Endodermal cell (in vitro differentiated cells): ENCODE data around the genes FOLH1, OR4C6, OR5D3P, OR5W2, OR5M1 and UBE2L6.

DNA sequence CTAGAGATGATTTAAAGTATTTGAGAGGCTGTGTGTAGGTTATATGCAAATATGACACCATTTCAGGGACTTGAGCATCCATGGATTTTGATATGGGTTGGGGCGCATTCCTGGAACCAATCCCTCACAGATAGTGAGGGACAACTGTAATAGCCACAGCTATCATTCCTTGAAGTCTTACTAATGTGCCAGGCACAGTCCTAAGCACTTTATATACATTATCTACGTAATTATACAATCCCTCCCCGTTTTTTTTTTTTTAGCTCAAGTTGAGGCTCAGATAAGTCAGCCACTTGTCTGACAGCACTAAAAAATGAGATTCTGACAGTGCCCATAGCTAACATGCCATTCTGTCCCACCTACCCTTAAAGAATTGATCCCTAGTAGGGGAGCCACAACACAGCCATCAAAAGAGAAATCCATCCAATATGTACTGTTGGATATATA is 44.6 kb upstream of the PTPRJ start:
- PRO-cap, result no peak

DNA sequence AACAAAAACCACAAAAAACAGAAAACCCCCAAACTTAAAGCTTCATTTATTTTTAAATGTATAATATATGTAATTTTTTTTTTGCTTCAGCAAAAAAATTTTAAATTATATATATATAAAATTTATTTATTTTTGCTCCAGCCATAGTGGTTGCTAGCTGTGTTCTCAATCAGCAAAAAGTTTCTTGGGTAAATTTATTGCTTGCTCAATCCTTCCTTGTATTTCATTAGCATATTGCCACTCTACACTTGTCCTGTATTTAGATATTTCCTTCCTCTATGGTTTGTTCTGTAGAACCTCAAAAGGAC is 2.2 kb downstream of the PTPRJ start:
- PRO-cap, result no peak

DNA sequence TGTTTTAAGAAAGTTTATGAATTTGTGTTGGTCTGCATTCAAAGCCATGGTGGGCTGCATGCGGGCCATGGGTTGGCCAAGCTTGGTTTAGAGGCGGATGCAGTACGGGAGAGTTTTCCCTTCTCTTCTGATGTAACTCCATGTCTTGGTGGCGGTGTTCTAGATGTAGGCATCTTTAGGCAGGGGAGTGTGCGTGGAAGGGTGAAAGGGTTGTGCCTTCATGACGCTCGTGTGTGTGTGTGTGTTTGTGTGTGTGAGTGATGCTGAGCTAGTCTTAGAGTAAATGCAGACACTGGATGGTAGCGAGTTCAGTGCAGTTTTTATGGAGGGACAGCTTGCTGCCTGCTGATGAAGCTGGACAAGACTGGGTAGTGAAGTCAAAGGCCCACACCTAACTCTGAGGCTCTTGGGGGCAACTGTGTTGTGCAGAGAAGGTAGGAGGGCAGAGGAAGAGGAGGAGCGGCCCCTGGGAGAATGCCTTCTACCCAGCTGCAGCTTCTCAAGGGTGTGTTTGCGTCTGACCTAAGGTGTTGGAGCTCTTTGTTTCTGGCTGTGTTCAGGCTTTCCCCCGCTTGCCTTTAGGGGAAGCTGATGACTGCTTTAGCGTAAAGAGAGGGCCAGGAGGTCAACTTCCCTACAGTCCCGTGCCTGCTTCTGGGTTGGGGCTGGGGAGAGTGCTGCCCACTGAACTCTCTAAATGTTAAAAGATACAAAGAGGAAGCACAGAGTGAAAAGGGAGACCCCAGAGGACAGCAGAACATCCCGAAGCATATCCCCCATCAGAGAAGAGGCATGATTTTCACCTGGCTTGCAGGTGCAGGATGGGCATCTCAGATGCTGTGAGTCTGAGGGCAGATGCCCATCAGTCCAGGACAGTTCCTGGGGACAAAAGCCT is 99.1 kb downstream of the PTPRJ start:
- PRO-cap, result no peak

GRCh38 chr11:48149958-48150726 is 66.5 kb upstream of the OR4B1 start:
- PRO-cap, result no peak

GRCh38 chr11:49207840-49208881 is at the start of gene FOLH1:
Gene FOLH1, minus strand, starts transcription at chr11:49208602.
- PRO-cap, result unidirectional peak, minus-strand start at chr11:49208464

DNA sequence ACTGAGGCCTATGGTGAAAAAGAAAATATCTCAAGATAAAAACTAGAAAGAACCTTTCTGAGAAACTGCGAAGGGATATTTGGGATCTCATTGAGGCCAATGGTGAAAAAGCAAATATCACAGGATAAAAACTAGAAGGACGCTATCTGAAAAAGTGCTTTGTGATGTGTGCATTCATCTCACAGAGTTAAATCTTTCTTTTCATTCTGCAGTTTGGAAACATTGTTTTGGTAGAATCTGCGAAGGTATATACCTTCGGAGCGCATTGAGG is 163.0 kb upstream of the TRIM48 start:
- PRO-cap, result no peak

DNA sequence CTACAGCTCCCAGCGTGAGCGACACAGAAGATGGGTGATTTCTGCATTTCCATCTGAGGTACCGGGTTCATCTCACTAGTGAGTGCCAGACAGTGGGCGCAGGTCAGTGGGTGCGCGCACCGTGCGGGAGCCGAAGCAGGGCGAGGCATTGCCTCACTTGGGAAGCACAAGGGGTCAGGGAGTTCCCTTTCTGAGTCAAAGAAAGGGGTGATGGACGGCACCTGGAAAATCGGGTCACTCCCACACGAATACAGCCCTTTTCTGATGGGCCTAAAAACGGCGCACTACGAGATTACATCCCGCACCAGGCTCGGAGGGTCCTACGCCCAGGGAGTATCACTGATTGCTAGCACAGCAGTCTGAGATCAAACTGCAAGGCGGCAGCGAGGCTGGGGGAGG is 92.2 kb downstream of the OR4A15 start:
- PRO-cap, result unidirectional peak, plus-strand start at position 193 of the sequence

DNA sequence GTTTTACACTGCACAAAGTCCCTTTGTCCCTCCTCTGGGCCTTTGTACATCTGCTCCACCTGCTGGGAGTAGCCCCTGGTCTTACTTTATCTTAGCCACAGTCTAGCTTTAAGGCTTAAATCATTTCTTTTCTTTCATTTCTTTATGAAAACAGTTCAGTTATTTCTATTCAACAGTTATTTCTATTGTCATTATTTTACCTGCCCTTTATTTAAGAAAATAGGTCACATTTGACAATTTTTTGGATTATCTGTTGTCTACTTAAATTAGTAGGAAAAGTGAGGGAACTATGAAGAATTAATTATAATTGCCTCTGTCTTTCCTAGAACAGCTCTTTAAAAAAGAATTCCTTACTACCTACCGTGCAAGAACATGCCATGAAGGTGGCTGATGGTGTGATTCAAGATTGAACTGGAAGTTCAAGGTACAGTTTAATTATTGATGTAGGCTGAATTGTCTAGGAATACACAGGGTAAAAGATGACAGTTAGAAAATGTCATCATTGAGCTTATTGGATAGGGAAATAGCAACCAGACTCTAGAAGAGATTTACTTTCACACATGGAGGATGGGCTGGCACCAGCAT is at the start of gene OR4C6:
Gene OR4C6, plus strand, starts transcription at position 377 of the 585 bp plus-strand sequence.
- PRO-cap, result no peak

DNA sequence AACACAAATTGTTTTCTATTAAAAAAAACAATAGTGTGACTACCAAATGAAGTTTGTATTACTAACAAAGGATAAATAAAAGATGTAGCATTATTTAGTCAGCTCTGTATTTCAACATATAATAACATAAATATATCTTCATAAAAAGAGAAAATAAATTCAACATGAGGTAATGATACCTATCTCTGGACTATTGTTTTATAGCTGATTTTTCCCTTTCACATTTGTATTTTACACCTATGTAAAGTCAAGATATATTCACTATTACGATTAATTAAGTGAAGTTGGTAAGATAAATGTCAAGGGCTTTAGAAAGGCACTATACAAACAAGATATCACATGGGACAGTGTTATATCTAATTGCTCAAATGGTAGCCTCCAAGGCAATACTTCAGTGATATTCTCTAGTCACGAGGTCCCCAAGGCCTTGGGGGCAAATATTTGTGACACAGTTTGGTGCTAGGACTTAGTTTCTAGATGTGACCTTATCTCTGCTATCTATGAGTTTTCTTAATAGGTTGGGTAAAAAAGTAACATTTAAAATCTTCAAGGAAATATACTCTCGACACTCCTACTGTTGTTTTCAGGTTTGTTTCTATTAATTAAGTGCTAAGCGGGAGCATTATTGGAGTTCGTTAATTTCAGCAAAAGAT is at the start of gene OR5D3P:
Gene OR5D3P, plus strand, starts transcription at position 414 of the 653 bp plus-strand sequence.
- PRO-cap, result no peak

DNA sequence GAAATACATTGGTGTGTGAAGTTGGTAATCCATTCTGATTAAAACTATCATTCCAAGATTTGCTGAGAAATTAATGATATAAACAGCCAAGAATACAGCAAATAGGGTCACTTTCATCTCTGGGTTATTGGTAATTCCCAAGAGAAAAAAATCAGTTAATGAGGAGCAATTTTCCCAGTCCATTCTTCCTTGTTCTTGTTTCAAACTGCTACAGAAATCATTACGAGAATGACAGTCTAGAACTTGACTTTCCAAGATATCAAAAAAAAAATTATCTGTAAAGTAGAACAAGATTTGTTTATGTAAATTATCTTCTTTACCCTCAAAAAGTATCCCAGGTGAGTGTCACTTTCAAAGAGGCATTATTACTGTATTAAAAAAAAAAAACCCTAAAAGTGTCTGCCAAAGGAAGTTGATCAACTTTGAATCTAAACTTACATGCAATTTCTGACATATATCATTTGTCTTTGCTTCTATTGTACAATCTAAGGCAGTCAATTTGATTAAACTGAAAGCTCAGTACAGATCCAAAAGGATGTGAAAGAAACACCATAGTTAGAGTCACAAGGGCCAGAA is at the start of gene OR5W2:
Gene OR5W2, minus strand, starts transcription at position 183 of the 576 bp plus-strand sequence.
- PRO-cap, result no peak

- PRO-cap, result no peak
Observed at GRCh38 chr11:56614805-56615189, at the start of gene OR5M1. Gene OR5M1, minus strand, starts transcription at chr11:56614874.

DNA sequence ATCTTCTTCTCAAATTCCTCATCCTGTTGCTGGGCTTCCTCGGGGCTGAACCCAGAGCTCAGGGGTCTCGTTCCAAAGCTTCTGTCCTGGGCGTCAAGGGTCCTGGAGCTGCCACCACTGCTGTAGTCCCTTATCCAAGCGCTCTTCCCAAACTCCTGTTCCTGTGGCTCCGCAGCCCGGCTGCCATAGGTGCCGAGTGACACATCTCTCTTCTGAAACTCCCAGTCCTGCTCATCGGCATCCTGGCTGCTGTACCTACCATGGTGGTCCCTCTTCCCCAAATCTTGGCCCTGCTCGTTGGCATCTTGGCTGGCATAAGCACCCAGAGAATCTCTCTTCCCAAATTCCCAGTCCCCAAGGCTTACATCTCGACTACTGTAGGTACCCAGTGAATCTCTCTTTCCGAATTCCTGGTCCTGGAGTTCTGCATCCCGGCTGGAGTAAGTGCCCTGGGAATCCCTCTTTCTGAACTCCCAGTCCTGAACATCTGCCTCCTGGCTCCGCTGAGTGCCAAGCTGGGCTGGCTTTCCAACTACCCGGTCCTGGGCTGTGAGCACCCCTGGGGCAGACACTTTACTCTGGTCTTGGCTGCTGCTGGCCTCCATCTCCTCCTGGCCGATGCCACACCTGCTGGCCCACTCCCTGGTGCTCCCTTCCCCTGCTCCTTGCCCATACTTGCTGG is 14.9 kb downstream of the TNKS1BP1 start:
- PRO-cap, result no peak

- PRO-cap, result no peak
Observed at GRCh38 chr11:57321678-57322141, 3.0 kb downstream of the TNKS1BP1 start.

GRCh38 chr11:57328115-57328822 is 3.5 kb upstream of the TNKS1BP1 start:
- PRO-cap, result no peak

- PRO-cap, result no peak
Observed at GRCh38 chr11:57420477-57421124, 6.3 kb downstream of the SLC43A3 start.

GRCh38 chr11:57491515-57492159 is 23.9 kb downstream of the SLC43A1 start:
- PRO-cap, result no peak

- PRO-cap, result no peak
Observed at GRCh38 chr11:57511781-57512384, 3.6 kb downstream of the SLC43A1 start.

GRCh38 chr11:57567464-57568681 is at the start of gene UBE2L6:
Gene UBE2L6, minus strand, starts transcription at chr11:57567672.
- PRO-cap, result bidirectional peak, plus-strand start at chr11:57567568, minus-strand start at chr11:57567624; bidirectional peak, plus-strand start at chr11:57567964, minus-strand start at chr11:57567829; unidirectional peak, minus-strand start at chr11:57568130; unidirectional peak, minus-strand start at chr11:57568219; unidirectional peak, minus-strand start at chr11:57568284

GRCh38 chr11:57599140-57599685 is 1.7 kb downstream of the SERPING1 start:
- PRO-cap, result no peak

GRCh38 chr11:57666723-57667589 is 958 bp upstream of the ZDHHC5 start:
- PRO-cap, result unidirectional peak, plus-strand start at chr11:57667065; bidirectional peak, plus-strand start at chr11:57667474, minus-strand start at chr11:57667320